AG04450 (cell line): ENCODE data around the genes SEMA4A, TMEM79 and MEF2D.

DNA sequence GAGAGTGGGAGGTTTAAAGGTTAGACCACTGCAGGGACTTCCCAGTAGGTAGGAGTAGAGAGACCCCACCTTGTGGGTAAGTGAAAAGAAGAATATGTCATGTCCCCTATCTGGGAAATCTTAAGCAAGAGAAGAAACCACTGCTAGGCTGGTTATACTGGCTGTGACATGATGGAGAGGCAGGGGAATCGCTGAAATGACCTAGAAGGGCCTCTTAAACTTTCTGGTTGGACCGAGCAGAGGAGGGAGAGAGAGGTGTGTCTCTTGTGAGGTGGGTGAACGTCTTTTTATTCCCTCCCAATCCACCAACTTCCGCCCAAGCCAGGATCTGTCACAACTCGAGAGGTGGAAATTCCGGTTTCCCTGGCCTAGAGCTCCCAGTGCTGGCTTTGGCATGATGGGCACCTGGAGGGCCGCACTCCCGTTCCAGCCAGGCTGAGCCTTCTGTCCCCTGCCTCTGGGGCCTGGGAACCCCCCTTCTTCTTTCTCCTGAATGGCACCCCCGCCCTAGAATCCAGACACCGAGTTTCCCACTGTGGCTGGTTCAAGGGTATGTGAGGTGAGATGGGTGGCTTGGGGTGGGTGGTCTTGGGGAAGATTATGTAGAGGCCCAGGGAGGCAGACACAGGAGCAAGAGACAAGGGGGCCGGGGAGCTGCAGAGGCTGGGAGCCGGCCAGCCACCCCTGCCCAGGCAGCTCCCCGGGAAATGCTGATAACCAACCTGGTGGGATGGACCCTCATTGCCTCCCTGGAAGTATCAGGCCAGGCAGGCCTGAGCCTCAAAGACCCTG, at the start of gene SEMA4A:
Gene SEMA4A (plus strand): TSS at position 380 of the 792 bp plus-strand sequence.
- CAGE, long polyA plus RNA: no peak
- RRBS: no CpG with 5 or more reads among the region's 13 CpGs

- CAGE, long polyA plus RNA: no peak
- RRBS: no CpG with 5 or more reads among the region's 14 CpGs
Observed at GRCh38 chr1:156199895-156200572, 6.1 kb downstream of the SLC25A44 start.

GRCh38 chr1:156214135-156214892, 1.5 kb downstream of the PMF1 start:
- CAGE, long polyA plus RNA: no peak
- RRBS: no CpG with 5 or more reads among the region's 15 CpGs

DNA sequence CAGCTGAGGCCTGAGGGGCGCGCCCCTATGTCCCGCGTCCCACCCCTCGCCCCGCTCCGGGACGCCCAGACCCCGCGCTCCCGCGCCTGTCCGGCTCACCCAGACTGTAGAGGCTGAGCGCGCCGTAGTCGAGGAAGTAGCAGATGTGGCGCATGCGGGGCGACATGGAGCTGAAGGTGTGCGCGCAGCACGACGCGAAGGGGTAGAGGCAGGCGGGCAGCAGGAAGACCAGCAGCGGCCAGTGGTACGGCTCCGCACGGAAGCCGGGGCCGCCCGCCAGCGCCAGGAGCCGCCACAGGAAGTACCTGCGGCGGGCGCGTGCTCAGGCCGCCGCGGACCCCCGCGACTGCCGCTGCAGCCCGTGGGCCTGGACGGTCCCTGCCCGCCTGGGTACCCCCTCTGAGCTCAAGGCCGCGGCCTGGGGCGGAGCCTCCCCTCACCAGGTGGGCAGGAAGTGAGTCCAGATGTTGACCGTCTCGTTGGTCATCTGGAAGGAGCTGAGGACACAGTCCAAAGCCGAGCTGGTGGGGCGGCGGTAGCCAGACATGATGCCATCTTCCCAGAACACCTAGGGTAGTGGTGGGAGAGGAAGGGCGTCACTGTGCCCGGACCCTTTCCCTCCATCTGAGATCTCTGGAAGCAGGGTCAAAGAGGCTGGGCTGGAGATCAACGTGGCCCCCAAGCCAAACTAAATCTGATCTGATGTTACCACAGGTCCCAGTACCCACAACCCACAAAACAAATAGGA, 2.0 kb downstream of the PAQR6 start:
- CAGE, long polyA plus RNA: no peak
- RRBS: 2% methylated on average over 5 of the region's 59 CpGs

- CAGE, long polyA plus RNA: no peak
- RRBS: no CpG with 5 or more reads among the region's 9 CpGs
Observed at GRCh38 chr1:156250422-156251129, 2.7 kb upstream of the PAQR6 start.

DNA sequence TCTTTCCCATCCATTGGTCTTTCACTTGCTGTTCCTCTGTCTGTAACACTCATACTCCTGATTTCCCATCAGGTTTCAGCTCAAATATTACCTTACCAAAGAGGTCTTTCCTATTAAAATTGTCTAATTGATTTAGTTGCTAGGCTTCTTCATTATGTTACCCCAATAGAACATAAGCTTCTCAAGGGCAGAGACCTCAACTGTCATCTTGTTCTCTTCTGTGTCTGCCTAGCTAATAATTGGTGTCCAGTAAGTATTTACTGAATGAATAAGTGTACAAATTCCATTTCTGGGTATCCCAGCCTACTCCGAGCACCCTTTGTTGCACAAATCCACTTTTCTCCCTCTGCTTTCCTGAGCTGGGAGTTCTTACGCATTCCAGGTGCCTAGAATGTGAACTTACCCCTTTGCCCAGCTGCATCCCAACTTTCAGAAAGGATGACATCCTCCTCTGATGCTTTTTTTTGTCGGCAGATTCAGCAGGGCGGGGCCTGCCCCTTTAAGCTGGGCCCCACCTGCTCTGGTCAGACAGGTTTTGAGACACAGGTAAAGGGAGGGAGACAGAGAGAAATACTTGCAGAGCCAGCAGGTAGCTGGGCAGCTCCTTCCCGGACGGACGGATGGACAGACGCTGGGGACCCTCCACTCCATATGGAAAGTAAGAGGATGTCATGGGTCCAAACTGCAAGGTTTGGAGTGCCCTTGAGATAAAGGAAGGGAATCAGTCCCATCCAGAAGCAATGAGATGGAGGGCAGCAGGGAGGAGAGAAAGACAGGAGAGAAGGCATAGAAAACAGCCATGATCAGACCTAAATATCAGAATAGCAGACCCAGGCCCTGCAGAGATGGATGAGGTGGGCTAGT, at the start of gene TMEM79:
Gene TMEM79 (plus strand): TSS at position 577 of the 864 bp plus-strand sequence.
- CAGE, long polyA plus RNA: no peak
- RRBS: no CpG with 5 or more reads among the region's 8 CpGs

DNA sequence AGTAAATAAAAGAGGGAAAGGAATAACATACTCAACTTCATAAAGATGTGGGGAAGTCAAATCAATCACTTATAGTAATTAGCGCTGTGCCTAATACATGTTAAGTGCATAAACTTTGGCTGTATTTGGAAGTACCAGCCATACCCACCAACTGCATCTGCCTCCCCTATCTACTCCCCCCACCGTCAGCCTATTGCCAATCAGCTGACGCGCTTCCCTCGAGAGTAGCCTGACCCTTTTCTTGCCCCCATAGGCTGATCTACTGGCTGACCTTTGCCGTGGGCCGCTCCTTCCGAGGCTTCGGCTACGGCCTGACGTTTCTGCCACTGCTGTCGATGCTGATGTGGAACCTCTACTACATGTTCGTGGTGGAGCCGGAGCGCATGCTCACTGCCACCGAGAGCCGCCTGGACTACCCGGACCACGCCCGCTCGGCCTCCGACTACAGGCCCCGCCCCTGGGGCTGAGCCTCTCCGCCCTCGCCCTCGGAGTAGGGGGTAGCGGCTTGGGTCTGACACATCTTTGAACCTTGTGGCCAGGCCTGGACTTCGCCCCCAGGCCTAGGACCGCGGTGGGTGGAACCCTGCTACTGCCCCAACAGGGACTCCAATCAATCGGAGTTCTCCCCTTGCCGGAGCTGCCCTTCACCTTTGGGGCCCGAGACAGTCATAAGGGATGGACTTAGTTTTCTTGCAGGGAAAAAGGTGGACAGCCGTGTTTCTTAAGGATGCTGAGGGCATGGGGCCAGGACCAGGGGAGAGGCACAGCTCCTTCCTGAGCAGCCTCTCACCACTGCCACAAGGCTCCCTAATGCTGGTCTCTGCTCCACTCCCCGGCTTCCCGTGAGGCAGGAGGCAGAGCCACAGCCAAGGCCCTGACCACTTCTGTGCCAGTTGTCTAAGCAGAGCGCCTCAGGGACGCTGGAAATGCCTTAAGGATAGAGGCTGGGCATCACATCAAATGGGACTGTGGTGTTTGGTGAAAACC, 4.1 kb downstream of the GLMP start:
- CAGE, long polyA plus RNA: no peak
- RRBS: 15% methylated on average over 7 of the region's 38 CpGs

DNA sequence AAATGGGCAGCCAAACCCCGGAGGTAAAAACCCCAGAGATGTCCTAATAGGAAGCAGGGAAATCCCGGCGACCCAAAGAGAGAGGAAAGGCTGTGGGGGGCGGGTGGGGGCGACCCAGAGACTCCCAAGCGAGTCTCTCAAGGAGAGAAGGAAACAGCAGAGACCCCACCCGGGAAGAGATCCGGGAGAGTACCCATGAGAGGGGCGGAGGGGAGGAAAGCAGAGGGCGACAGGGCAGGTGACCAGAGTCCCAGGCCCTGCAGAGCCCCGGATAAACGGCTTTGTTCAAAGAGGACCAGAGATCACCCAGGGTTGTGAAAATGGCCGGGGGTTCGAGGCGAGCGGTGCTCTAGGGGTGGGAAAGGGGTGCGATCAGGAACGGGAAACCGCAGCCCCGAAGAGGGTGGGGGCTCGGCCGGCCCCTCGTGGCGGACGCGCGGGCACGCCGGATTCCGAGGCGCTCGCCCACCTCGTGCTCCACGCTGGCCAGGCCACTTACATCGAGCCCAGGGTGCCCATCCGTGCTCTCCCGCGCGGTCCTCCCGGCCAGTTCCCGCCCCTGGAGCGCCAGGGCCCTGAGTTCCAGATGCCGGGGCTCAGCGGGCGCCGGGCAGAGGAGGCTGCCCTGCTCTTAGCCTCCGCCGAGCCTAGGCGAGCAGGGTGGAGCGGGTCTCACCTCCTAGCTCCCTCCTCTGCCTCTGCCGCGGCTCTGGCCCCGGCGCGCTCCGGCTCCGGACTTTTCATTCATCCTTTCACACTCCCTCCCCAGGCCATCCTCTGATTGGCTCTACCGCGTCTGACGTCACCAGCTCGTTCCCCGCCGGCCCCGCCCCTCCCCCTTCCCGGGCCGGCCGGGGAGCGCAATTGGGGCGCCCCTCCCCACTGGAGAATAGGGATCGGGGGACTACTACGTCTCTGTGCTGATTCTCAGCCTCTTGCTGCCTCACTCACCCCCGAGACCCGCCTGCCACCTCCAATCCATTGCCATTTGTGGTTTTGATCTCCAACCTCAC, 52.4 kb downstream of the RHBG start:
- CAGE, long polyA plus RNA: no peak
- RRBS: 3% methylated on average over 41 of the region's 73 CpGs

- CAGE, long polyA plus RNA: no peak
- RRBS: no CpG with 5 or more reads among the region's 15 CpGs
Observed at GRCh38 chr1:156436790-156437102, 63.8 kb downstream of the MEF2D start.

- CAGE, long polyA plus RNA: no peak
- RRBS: 80% methylated on average over 8 of the region's 21 CpGs
Observed at GRCh38 chr1:156467710-156468322, 32.8 kb downstream of the MEF2D start.

DNA sequence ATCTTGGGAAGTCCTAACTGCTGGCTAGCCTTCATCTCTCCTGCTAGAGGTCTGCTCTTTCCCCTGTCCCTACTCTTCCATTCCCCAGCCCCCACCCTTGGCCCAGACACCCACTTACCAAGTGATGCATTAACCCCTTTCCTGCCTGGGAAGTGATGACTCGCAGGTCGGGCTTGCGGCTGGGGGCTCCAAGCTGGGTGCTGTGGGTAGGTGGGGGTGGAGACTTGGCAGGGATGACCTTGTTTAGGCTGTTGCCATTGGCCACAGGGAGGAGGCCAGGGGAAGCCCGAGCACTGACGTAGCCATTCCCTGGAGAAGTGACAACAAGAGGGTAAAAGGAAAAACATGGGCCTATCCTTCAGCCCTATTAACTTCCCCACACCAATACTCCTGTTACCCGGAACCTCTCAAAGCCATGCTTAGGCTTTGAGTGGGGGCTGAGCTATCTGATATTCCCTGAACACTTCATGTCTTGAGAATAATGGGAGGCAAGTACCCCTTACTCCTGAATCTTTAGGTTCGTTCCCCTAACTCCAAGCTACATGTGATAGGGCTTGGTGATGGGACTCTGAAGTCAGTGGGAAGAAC, 23.6 kb downstream of the MEF2D start:
- CAGE, long polyA plus RNA: no peak
- RRBS: no CpG with 5 or more reads among the region's 7 CpGs

DNA sequence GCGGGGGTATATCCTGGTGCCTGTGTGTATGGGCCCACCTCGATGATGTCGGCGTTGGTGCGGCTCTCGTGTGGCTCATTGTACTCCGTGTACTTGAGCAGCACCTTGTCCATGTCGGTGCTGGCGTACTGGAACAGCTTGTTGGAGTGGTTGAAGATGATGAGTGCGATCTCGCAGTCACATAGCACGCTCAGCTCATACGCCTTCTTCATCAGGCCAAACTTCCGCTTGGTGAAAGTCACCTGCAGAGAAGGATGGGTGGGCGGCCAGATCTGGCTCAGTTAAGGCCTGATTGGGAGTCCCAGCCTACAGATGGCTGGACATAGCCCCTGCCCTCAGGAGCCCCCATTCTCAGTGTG, 18.2 kb downstream of the MEF2D start:
- CAGE, long polyA plus RNA: no peak
- RRBS: no CpG with 5 or more reads among the region's 15 CpGs

DNA sequence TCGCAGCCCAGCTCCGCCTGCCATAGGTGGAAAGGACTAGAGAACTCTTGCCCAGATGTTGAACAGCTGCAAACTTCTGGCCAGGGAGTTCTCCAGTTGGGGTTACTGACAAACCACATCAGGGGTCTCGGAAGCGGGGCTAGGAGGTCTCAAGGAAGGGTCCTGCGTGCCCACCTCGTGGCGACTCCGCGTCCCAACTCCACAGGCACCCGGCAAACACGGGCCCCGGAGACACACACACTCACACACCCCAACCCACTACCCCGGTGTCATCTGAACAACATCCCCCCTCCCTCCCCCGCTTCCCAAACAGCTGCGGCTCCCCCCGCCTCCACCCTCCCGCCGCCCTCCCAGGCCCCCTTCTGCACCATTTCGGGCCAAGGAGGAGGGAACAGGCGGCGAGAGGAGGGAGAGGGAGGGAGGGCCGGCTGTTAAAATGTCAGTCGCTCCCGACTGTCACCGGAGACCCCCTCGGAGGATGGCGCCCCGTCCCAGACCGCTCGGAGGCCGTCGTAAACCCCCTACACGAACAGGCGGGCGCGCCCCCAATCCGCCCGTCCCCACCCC, 831 bp downstream of the MEF2D start:
- CAGE, long polyA plus RNA: no peak
- RRBS: 0% methylated on average over 1 of the region's 38 CpGs

DNA sequence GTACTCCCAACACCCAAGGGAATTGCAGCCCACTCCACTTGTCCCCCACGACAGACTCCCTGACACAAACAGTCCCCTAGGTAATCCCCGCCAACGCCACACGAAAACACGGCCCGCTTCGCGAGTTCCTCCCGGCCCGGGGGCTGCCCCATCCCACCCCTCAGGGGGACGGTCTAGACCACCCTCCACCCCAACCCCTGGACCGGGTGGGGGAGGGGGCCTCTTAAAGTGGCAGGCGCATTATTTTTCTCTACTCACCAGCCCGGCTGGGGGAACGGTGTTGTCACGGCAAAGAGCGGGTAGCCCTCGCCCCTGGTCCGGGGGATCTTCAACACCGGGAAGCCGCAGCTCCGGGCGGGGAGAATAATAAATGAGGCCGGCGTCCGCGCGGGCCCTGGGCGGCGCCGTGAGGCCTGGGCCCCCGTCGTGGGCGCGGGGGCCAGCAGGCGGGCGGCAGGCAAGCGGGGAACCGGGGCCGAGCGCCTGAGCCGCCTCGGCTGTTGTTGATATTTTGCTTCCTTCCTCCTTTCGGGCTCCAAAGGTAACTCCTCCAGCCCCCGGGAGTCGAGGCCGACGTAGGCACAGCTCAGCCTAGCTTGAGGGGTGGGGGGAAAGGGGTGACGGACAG, at the start of gene MEF2D:
Gene MEF2D (minus strand): TSS at position 548 of the 628 bp plus-strand sequence.
- CAGE, long polyA plus RNA: start-site peak on the minus strand centred at position 545 of the sequence, 61 bp wide, 628 and 405 reads in 2 replicates
- RRBS: 1% methylated on average over 31 of the region's 49 CpGs

DNA sequence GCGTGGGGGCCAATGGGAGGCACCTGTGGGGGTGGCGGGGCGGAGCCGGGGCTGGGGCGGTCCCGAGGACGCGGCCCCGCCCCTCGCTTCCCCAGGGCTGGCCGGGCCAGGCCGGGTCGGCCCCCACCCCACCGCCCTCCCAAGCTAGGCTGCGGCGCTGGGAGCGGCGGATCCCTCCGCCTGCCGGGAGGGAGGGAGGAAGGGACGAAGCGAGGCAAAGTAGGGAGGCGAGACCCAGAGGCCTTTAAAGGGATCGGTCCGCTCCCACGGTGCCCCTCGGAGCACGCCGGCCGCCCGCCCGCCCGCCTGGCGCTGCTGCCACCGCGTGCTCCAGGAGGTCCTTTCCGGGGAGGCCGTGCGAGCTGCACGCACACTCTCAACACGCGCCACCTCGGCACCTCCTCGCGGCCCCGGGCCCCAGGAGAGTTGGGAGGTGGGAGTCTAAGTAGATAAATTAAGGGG, 312 bp upstream of the MEF2D start:
- CAGE, long polyA plus RNA: no peak
- RRBS: 2% methylated on average over 44 of the region's 46 CpGs

DNA sequence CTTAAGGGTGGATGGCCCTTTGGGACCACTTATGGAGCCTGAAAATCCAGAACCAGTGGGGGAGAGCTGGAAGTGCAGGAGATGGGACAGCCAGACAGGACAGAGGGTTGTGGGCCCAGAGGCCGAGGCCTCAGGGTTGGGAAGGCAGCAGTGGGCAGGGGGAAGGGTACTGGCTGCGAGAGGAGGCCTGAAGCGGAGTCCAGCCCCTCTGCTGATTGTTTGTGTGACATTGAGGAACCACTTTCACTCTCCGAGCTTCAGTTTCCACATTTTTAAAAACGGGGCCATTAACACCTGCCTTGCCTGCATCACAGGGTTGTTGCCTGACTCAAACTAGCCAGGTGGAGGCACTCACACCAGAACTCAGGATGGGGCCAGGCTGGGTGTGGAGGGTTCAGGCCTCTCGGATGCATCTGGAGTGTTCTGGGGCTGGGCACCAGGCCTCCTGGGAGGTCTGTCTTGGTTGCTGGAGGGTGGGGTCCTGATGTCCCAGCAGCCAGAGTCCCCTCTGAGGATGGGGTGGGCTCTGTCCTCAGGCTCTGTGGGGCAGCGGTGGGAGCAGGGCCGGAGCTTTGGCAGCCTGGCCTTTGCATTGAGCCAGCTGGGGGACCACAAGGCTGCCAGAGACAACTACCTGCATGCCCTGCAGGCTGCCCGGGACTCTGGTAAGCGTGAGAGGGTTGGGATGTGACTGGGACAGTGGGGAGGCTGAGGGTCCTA, 3.1 kb downstream of the TTC24 start:
- CAGE, long polyA plus RNA: no peak
- RRBS: 51% methylated on average over 2 of the region's 10 CpGs

- CAGE, long polyA plus RNA: no peak
- RRBS: 9% methylated on average over 6 of the region's 50 CpGs
Observed at GRCh38 chr1:156706315-156707410, 1.3 kb upstream of the CRABP2 start.

DNA sequence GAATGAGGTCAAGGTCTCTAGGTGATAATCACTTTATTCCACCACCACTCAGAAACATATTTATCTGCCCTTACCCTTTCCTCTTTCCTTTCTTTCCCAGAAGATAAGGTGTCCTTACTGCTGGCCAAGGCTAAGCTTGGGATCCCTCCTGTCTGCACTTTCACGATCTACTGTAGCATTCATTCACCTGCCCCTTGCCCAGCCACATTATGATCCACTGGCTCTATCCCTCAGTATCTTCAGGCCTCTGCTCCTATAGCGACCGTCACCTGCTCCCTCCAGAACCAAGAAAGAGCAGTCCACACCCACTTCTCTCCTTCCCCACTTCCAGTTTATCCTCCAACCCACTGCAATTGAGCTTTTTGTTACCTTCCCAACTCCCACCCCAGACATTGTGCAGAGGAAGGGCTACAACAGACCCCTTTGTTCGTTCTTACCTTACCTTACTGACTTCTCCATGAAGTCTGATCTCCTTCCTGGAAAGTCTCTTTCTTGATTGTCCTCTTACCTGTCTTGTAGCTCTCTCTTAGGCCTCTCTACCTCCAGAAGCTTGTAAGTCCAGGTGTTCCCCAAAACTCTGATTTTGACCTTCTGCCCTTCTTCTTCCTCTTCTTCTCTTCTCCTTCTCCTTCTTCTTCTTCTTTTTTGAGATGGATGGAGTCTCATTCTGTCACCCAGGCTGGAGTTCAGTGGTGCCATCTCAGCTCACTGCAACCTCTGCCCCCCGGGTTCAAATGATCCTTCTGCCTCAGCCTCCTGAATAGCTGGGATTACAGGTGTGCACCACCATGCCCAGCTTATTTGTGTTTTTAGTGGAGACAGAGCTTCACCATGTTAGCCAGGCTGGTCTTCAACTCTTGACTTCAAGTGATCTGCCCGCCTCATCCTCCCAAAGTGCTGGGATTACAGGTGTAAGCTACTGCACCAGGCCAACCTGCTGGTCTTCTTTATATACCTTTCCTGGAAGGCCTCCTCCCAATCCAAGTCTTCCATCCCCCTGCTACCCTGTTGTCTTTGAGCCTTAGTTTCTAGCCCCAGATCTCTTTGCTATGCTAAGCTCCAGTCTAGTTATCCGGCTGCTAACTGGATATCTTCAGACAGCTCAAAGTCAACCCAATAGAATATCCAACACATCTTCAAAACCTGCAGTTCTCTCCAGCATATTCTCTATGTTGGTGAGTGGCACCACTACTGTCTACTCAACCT, 10.3 kb upstream of the CRABP2 start:
- CAGE, long polyA plus RNA: no peak
- RRBS: no CpG with 5 or more reads among the region's 7 CpGs

DNA sequence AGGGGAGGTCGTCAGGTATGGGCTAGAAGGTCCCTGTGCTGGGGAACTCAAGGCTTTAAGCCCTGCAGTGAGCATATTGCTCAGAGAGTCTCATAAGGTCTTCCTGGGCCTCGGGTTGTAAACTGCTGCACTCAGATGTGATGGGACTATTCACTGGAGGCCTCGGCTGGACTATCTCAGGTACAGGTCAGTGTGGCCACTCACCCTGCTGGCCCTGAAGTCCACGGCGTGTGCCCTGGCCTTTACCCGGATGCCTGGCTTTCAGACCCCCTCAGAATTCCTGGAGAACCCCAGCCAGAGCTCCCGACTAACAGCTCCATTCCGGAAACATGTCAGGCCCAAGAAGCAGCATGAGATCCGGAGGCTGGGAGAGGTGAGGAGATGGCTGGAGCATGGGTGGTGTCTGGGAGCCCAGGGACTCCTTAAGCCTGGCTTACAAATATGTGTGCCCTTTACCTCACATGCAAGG, 3.6 kb upstream of the ISG20L2 start:
- CAGE, long polyA plus RNA: no peak
- RRBS: 89% methylated on average over 4 of the region's 9 CpGs

GRCh38 chr1:156766185-156767022, 931 bp upstream of the PRCC start:
- CAGE, long polyA plus RNA: no peak
- RRBS: no CpG with 5 or more reads among the region's 14 CpGs